HT-29 (cell line): ENCODE results near the genes ZNF722, ZNF92 and VKORC1L1.

DNA sequence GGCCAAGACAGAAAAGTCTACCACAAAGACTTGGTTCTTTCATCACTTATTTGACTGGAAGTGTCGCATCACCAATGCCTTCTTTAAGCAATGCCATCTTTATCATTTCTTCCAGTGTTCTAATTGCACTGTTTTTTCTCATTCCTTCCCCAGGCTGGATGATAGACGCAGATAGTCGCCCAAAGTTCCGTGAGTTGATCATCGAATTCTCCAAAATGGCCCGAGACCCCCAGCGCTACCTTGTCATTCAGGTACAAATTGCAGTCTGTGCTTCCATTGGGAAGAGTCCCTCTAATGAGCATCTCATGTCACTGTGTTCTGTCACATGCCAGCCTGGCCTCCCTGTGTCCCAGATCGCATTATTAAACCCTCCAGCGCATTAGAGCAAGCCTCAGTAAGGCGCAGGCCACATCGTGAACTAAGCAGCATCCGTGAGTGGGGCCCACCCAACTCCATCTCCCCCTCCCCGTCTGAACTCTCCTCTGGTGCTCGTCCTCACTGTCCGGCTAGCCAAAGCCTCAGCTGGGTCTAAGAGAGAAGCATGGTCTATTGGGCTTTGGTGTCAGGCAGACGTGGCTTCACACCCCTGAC is 164.9 kb upstream of the LANCL2 start:
- RAMPAGE, long total RNA = no peak

DNA sequence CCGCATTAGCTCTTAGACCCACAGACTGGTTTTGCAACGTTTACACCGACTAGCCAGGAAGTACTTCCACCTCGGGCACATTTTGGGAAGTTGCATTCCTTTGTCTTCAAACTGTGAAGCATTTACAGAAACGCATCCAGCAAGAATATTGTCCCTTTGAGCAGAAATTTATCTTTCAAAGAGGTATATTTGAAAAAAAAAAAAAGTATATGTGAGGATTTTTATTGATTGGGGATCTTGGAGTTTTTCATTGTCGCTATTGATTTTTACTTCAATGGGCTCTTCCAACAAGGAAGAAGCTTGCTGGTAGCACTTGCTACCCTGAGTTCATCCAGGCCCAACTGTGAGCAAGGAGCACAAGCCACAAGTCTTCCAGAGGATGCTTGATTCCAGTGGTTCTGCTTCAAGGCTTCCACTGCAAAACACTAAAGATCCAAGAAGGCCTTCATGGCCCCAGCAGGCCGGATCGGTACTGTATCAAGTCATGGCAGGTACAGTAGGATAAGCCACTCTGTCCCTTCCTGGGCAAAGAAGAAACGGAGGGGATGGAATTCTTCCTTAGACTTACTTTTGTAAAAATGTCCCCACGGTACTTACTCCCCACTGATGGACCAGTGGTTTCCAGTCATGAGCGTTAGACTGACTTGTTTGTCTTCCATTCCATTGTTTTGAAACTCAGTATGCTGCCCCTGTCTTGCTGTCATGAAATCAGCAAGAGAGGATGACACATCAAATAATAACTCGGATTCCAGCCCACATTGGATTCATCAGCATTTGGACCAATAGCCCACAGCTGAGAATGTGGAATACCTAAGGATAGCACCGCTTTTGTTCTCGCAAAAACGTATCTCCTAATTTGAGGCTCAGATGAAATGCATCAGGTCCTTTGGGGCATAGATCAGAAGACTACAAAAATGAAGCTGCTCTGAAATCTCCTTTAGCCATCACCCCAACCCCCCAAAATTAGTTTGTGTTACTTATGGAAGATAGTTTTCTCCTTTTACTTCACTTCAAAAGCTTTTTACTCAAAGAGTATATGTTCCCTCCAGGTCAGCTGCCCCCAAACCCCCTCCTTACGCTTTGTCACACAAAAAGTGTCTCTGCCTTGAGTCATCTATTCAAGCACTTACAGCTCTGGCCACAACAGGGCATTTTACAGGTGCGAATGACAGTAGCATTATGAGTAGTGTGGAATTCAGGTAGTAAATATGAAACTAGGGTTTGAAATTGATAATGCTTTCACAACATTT is 159.0 kb upstream of the LANCL2 start:
- RAMPAGE, long total RNA = no peak

DNA sequence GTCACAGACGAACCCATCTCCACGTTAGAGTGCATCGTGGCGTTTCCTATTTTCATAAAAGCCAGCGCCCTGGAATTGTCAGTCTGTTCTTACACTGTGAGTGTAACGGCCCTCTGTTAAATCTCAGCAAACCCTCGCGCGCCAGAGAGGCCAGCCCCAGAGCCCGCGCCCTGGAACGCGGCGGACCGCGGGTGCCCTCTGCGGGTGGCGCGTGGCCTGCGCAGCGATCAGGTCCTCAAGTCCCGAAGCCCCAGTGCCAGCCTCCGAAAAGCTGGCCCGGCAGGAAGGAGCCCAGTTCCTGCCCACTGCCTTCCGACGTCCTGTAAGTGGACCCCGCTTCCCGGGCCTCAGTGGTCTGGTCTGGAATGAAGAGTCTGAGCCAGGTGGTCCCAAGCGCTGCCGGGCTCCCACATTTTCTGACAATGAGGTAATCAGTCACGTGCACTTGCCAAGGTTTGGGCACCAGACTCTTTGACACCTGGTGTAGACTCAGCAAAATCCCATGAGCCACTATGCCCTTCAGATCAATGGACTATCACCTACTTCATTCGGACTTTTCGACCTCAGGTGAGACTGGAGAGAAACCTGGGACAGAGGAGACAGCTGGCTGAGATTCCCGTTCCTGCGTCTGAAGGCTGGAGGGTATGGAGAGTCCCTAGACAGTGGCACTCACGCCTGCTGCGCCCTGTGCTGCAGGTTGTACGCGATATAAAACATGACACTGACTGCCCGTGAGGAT is 109.5 kb upstream of the LANCL2 start:
- RAMPAGE, long total RNA = no peak

DNA sequence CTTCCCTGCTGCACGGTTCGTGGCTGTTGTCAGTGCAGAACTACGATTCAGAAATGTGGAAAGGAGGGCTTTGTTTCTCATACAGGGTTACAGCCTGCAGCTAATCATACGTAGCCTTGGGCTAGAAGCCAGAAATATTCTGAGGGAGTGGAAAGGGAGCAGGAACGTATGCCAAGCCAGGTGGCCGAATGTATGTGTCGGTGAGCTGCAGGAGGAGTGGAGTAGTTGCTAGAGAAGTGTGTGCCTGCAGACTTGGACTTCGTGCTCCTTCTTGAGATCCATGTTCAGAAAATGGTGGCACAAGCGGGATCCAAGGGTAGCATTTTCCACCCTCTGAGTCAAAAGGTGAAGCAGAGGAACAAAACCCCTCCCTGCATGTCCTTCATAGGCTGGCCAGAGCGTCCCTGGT is 40.8 kb downstream of the LANCL2 start:
- RAMPAGE, long total RNA = no peak

DNA sequence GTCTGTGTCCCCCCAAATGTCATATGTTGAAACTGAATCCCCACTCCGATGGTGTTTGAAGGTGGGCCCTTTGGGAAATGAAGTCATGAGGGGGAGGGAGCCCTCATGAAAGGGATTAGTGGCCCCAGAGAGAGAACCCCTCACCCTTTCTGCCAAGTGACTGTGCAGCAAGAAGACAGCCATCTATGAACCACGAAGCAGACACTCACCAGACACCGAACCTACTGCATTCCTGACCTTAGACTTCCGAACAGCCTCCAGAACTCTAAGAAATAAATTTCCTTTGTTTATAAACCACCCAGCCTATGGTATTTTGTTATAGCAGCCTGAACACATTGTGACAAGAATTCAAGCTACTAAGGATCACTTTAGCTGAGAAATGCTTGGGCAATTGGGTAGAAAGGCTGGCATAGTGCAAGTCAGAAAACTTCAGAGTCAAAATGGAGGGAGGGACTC is 100.8 kb downstream of the LANCL2 start:
- RAMPAGE, long total RNA = no peak

DNA sequence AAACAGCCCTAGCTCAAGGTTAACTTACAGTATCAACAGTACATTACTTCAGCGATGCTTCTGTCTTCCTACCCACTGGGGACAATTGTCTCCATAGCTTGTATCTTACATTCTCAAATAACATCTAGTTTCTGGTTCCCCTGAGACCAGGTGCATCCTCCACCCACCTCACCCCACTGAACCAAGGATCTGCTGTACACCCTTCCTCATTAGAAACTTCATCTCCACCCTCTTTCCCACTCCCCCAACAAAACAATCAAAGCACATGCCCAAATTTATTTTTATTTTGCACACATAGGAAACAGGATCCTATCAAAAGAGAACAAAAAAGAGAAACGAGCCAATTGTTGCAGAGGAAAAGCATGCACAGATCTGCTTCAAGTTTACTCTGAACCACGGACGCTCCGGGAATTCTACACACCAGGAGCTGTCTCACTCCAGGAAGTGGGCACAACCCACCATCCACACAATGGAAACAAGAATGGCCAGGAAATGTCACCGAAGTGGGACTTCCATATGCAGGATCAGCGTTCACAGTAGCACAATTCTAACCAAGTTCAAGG is 101.9 kb downstream of the VOPP1 start:
- RAMPAGE, long total RNA = no peak

DNA sequence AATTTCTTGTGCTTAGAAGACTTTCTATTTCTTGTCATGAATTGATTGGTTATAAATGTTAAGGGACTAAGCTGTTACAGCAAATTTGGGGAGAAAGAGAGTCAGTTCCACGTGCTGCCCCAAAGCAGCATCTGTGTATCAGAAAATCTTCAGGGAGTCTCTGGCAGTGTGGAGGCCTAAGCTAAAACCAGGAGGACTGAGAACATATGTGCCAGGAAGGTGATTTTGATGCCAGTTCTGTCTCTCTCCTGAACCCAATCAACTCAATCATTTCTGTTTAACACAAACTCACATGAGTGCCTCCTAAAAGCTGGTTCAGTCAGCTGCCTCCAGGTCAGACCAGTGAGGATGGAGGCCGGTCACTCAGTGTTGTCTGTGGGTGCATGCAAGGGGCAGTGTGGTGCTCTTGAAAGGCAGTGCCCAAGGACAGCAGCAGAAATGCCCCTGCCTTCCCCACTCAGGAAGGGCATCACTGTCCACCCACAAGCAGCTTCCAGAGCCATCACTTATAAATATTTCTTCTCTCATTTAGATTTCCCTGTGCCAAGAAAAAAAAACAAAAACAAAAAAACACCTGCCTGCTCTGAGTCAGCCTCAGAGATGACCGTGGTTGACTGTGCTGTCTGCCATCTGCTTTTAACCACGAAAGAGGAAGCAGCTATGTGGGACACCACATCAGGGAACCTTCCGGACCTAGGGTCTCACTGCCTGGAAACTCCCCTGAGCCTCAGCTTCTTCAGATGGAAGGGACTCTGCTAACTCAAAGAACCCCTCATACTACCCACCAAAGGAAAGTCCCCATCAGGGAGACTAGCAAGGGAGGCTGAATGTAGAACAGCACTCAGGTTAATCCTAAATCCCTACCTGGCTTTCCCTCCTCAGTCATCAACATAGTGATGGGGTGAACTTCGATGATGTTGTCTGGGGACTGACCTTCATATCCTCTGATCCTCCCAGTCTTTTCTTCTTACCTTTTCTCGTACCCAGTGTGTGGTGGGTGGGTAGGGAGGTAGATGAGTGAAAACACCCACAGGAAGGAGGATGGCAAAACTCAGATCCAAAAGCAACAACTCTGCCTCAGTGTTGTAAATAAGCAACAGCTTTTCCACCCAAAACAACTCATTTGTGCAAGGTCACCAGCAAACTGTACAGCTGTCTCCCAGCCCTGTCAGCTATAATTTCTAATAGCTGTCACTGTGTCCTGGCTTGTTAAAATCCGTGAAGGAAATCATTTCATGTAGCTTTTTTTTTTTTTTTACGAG is 39.0 kb downstream of the VOPP1 start:
- RAMPAGE, long total RNA = no peak

- RAMPAGE, long total RNA = no peak
These were observed 23.5 kb upstream of the MRPS17 start for GRCh38 chr7:55928159-55928530.

DNA sequence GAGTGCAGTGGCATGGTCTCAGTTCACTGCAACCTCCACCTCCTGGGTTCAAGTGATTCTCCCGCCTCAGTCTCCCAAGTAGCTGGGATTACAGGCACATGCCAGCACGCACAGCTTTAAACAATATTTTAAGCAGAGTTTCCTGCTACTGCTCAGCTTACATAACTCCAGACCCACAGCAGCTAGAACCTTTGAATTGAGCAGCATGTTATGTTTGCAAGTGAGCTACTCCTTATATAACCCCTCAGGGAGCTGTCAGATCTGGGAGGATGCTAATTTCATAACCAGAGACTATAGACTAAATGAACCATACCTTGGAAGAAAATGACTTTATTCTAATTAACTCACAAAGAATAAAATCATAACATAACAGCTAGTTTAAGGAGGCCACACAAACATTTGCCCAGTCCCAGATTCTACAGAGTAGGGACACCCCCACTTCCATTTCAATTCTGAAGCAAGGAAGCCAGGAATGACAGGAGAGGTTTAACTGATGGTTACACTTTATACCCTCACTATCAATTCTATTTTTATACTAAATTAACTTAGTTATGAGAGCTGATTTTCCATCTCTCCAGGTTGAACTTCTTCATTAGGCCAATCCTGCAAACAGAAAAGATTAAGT is 4.9 kb downstream of the CHCHD2 start:
- RAMPAGE, long total RNA = no peak

DNA sequence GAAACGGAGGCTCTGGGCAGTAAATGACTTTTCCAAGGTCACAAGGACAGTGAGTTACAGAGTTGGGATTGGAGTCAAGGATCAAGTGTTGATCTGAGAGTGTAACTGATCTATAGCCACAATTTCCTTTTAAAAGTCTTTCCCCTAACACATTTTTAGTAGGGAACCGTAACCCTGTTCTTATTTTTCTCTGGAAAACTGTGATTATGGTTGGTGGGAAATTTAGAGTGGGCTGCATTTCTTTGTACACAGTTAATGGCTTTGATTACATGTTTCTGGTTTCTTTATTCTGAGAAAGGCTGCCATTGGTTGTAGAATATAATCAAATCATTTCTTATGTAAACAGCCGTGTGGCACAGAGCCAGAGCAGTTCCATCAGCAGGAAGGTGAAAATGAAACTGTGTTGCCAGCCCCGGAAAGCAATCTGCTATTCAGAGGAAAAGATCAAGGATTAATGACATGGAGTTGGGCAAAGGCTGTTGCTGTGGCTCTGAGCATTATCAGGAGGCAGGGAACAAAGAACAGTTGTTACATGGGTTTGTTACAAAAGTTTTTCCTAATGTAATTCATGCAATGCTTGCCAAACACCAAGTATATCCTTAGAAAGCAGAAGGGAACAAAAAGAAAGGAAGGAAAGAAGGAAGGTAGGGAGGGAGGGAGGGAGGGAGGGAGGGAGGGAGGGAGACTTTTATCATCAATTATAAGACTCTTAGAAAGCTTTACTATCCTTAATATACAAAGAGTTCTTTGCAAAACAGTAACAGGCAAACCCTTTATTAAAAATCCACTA is 74.2 kb upstream of the ZNF716 start:
- RAMPAGE, long total RNA = no peak

- RAMPAGE, long total RNA = no peak
These were observed 3006.7 kb upstream of the ZNF722 start for GRCh38 chr7:60991935-60992283.

GRCh38 chr7:63068110-63068632 is 930.5 kb upstream of the ZNF722 start:
- RAMPAGE, long total RNA = no peak

- RAMPAGE, long total RNA = no peak
These were observed at the start of gene ZNF722 for GRCh38 chr7:63998577-63999014. Gene ZNF722, plus strand, starts transcription at chr7:63998849.

DNA sequence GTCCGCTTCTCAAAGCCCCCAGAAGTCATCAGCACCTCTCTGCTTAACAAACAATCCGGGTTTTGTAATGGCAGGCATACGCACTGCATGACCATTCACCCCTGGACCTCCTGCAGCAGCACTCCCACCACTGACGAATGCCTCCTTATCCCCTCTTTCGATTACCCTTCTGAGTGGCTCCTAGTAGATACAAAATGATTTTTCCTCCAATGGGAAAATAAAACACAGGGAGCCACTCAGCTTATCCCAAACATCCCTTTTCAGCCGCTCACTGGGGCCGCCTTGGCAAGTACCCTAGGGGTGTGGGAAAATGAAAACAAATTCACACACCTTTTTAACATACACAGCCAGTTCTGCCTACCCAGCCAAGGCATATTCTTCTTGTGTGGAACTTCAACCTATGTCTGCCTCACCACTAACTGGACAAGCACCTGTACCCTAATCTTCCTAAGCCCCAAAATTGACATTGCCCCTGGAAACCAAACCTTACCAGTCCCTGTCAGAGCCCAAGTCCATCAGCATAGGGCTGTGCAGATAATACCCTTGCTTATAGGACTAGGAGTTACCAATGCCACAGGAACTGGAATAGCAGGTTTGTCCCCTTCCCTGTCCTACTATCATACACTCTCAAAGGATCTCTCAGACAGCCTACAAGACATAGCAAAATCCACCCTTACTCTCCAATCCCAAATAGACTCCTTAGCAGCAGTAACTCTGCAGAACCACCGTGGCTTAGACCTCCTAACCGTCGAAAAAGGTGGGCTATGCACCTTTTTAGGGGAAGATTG is 19.6 kb downstream of the ZNF107 start:
- RAMPAGE, long total RNA = no peak

DNA sequence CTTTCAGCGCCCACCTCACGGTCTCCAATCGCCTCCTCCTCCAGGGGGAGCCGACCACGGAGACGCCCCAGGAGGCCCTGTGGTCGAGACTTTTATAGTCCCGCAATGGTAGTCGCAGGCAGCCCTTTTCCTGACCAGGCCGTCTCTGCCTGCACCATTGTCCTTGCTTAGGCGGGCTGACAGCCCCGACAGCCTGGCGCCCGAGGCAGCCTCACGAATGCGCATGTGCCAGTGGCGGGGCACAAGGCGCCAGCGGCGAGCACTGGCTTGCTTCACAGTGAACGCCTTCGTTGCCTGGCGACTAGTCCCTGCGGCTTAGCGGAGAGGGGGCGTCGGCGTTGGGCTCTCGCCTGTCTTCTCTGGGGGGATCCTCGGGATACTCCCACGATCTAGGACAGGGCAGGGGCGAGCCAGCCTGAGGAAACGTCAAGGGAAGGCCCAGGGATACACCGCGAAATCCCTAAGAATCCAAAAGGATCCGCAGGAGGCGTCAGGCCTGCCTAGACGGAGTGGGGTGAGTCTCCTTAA is 20.7 kb upstream of the ZNF273 start:
- RAMPAGE, long total RNA = no peak

GRCh38 chr7:65037867-65038735 is 31.6 kb upstream of the ERV3-1 start:
- RAMPAGE, long total RNA = no peak

GRCh38 chr7:65373308-65374752 is at the start of gene ZNF92:
Gene ZNF92, plus strand, starts transcription at chr7:65373855.
- RAMPAGE, long total RNA = start-site peak on the plus strand at chr7:65373827-65373891, 22 and 19 reads in 2 replicates

DNA sequence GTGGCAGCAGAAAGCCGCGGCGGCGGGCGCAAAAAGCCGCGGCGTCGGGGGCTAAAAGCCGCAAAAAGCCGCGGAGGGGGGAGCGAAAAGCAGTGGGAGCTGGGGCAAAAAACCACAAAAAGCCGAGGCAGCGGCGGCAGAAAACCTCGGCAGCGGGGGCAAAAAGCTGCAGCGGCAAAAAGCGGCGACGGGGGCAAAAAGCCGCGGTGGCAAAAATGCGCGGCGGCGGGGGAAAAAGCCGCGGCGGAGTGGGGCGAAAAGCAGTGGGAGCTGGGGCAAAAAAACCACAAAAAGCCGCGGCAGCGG is 135.6 kb downstream of the ZNF92 start:
- RAMPAGE, long total RNA = no peak

- RAMPAGE, long total RNA = no peak
These were observed at the start of gene VKORC1L1 for GRCh38 chr7:65872740-65873654. Gene VKORC1L1, plus strand, starts transcription at chr7:65873074.

- RAMPAGE, long total RNA = no peak
These were observed 30.0 kb downstream of the GUSB start for GRCh38 chr7:65951986-65952477.